ENCODE data around the gene METRN.

GRCh38 chr16:714126-714380 is 865 bp upstream of the METRN start:
- PRO-cap, result bidirectional peak, plus-strand start at chr16:714273, minus-strand start at chr16:714186

DNA sequence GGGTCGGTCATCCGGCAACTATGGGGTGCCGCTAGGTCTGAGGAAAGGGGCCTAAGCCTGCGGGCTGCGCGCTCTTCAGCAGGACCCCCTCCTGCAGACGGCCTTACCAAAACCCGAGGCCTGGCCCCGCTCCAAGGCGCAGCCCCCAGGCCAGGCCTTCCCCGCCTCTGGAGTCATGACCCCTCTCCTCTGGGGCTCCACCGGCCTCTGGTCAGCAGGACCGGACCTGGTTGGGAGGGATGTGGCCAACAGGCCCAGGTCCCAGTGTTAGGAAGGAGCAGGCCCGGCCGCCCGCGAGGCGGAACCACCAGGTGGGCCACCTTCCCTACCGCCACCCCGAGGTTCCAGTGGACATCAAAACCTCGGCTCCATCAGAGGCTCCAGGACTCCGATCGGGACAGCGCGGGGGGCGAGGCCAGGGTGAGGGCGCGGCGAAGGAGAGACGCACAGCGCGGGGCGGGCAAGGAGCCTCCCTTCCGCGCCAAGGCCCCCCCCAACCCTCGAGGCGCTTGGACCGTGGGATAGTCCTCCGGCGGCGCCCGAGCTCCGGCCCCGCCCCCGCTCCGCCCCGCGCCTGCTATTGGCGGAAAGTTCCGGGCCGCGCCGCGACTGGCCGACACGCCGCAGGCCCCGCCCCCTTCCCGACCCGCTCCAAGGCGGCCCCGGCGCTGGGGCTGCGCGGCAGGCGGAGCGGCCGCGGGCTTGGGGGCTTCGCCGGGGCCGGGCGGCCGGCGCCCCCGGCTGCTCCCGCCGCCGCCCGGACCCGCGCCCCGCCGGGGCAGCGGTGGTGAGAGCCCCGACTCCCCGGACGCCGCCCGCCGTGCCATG is at the start of gene METRN:
TSS of gene METRN (plus strand) at position 654 of the 828 bp plus-strand sequence.
- PRO-cap, result no peak

GRCh38 chr16:796911-797564 is 3.5 kb downstream of the GNG13 start:
- PRO-cap, result no peak

DNA sequence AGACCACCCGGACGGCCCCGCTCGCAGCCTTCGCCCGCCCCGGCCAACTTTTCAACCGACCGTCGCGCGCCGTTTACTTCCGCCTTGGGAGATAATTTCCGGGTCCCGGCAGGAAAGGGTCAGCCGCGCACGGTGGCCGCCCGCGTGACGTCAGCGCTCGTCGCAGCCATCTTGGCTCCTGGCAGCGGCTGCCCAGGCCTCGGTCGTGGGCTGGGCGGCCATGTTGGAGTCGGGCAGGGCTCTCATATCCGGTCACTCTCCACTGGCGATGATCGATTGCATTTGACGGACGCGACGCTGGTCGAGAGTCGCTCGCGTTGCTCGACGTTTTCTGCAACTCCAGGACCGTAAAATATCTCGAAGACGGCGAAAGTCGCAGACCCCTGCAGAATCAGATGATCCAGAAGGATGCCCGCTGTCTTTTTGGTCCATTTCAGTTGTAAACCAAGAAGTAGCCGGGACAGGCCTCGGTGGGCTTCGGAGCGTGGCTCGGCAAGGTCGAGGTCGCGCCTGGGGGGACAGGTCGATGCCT is 7.2 kb upstream of the GNG13 start:
- PRO-cap, result bidirectional peak, plus-strand start at position 255 of the sequence, minus-strand start at position 75 of the sequence

DNA sequence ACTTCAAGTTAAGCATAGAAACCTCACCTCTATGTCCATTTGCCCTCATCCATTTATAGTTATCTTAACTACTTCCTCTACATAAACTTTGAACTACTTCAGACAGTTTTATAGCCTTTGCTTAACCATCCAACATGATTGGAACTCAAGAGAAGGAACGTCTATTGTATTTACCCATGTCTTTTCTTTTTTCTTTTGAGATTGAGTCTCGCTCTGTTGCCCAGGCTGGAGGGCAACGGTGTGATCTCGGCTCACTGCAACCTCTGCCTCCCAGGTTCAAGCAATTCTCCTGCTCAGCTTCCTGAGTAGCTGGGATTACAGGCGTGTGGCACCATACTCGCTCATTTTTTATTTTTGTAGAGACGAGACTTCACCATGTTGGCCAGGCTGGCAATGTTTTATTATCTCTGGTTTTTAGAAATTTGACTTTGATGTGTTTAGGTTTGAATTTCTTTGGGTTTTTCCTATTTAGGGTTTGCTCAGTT is 64.7 kb upstream of the GNG13 start:
- PRO-cap, result no peak

DNA sequence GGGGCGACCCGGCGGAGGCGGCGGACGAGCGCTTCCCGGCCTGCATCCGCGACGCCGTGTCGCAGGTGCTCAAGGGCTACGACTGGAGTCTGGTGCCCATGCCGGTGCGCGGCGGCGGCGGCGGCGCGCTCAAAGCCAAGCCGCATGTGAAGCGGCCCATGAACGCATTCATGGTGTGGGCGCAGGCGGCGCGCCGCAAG is 410 bp downstream of the SOX8 start:
- PRO-cap, result no peak

DNA sequence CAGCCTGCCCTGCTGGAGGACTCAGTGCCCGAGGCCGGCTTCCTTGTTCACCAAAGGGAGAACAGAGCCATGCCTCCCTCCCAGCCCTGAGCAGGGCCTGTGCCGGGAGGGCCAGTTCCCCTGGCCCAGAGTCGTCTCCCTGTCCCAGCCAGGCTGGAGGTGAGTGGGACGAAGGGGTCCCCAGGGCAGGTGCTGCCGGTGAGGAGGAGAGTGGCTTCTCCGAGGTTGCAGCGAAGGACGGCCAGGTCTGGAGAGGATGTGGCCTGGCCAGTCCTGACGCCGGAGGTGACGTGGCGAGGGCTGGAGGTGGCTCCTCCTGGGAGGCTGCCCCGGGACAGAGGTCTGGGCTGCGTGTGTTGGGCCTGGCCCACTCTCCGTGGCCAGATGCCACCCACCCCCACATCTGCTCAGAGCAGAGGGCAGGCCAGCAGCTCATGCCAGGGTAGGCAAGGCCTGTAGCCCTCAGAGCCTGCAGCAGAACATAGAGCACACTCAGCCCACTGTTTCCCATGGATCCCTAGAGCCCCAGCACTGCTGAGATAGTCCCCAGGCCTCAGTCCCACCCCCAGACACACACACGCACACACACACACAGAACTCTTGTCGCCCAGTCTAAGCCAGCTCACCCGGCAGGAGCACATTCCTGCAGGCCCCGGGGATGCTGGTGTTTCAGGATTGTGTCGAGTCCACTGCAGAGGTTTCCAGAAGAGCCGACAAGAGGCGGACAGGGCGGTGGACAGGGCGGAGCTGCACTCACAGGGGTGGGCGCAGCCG is 33.1 kb downstream of the SOX8 start:
- PRO-cap, result no peak

GRCh38 chr16:1089473-1090161 is 6.4 kb downstream of the C1QTNF8 start:
- PRO-cap, result no peak

DNA sequence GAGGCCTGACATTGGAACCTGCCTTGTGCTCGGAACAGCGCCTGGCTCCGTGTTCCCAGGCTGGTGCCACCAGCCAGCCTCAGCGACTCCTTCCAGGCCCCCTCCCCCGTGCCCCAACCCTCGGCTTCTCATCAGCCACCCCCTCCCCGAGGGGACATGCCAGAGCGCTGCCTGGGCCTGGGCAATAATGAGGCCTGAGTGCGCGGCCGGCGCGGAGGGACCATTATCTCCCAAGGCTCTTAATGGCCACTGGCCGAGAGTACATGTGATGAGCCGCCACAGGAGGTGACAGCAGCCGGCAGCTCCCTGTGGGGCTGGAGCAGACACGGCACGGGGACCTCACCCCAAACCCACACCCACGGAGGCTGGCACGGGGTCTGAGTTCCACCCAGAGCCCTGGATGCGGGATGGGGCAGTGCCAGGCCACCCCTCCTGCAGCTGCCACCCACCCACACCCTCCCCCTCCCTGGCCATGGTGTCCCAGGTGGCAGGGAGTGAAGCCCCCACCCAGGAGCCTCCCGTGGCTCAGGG is 2.6 kb upstream of the C1QTNF8 start:
- PRO-cap, result no peak

DNA sequence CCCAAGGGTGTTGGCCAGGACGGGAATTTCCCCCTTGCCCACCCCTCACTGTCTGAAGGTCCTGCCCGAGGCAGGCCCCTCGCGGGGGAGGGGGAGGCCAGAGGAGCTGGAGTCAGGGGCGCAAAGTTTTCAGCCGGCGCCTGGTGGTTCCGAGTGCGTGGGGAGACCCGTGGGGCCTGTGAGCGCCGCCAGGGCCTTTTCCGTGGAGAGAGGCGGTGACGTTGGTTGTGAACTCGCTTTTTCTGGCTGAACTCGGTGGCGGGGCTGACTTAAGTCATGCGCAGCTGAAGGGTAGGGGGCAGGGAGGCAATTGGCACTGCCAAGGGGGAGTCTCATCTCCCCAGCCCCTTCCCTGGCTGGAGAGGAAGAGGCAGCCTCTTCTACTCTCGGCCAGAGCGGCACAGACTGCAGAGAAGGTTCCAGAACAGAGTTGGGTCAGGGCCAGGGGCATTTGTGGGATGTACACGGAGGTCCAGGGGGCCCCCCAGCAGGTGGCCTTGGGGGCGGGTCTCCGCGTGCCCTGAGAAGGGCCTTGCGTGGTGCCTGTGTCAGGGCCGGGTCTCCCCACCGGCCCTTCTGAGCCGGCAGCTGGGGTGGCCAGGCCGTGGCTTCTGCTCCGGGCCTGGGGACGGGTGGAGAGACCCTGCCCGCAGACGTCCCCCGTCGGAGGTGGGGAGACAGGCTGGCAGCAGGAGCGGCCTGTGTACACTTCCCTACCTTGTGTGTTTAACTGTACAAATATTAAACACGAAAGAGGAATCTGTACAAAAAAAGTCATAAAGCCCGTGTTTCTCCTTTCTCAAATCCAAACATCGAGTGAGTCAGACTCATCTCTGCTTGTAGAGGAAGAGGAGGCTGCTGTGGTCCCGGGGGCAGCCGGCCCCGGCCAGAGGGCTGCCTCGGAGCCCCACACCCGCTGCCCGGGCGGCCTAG is 1.7 kb downstream of the CACNA1H start:
- PRO-cap, result no peak

DNA sequence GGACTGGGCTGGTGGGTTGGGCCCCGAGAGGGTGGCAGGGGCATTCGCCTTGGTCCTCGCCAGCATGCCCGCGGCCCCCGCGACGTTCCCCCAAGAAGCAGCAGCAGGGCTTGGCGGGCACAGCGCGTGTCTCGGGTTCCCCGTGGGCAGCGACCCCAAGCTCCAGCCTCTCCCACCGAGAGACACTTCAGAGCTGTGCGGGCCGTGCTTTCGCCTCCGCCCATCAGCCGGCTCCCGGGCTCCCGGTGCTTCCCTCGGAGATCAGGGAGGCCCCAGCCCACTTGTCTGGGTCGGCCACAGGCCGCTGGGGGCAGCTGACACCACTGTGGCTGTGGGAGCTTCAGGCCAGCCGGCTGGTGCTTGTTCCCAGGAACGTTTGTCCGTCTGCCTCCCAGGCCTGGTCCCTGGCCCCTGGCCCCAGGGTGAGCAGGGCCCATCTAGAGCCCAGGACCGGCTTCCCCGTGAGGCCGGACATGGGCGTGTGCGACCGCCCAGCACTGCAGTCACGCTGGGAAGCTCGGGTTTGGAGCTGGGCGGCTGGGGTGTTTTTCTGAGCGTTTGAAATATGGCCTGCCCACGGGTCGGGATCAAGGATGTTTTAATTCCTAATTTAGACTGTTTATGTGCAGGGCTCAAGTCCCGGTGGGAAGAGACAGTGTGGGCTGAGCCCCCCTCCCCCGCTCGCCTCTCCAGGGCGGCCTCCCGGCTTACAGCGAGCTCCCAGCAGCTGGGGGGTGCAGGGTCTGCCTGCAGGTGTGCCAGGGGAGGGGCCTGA is 16.7 kb downstream of the CACNA1H start:
- PRO-cap, result no peak

GRCh38 chr16:1220801-1221645 is 4.0 kb downstream of the TPSG1 start:
- PRO-cap, result no peak

GRCh38 chr16:1224105-1225077 is 677 bp downstream of the TPSG1 start:
- PRO-cap, result no peak

GRCh38 chr16:1291232-1291948 is 18.0 kb upstream of the UBE2I start:
- PRO-cap, result no peak

- PRO-cap, result no peak
Observed at GRCh38 chr16:1366931-1368129, 15.6 kb downstream of the GNPTG start.

DNA sequence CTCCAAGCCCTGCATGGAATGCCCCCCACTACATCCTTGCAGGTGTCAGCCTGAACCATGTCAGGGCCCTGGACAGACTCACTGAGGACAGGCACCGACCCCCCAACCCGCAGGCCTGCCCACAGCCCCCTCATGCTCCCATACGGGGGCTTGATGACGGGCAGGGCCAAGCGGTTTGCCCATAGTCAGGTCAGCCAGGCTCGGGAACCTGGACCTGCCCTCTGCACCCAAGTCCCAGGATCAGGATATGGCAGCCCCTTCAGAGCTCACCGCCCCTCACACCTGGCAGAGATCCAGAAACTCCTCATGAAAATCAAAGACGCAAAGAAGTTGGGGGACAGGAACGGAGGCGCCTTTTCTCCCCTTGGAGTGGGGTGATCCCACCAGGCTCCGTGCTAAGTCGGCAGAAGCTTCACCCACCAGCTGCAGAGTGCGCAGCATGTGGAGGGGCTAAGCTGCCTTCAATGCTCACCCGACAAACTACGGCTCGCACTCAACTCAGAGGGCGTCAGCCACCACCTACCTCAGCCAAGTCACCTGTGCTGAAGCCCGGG is 26.5 kb downstream of the GNPTG start:
- PRO-cap, result no peak

GRCh38 chr16:1395488-1395871 is 19.0 kb downstream of the UNKL start:
- PRO-cap, result no peak

- PRO-cap, result no peak
Observed at GRCh38 chr16:1396254-1396630, 18.3 kb downstream of the UNKL start.

- PRO-cap, result unidirectional peak, plus-strand start at chr16:1420141
Observed at GRCh38 chr16:1419949-1420561, 492 bp downstream of the UQCC4 start.

DNA sequence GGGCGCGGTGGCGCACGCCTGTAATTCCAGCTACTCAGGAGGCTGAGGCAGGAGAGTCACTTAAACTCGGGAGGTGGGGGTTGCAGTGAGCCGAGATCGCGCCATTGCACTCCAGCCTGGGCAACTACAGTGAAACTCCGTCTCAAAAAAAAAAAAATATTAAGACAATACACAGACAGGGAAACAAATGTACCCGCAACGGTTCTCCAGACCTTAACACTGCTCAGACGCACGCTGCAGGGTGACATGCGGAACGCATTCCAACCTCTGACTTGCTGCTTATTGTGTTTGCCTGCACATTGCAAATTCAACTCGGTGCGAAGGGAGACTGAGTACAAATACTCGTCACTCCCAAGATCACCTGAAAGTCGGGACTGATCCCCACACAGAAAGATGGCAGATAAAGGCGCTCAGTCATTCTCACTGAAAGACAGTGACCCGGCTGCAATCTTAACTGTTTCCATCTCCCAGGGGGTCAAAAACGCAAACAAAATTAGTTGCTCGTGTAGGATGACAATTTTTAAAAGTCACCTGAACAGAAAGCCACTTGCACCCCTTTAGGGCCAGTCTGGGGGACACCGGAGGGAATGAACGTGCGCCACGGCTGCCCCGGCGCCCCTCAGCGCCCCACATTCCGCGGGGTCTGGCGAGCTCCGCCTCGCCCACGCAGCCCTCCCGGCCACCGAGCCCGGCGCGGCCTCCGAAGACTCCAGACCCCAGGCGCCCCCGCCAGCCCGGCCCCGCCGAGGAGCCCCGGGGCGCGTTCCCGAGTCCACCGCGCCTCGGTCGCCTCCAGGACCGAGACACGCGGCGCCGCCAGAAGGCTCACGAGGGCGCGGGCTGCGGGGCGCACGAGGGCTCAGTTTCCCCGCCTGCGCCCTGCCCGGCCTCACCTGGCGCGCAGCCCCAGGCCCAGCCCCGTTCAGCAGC is 622 bp downstream of the CLCN7 start:
- PRO-cap, result bidirectional peak, plus-strand start at position 321 of the sequence, minus-strand start at position 269 of the sequence; bidirectional peak, plus-strand start at position 669 of the sequence, minus-strand start at position 645 of the sequence